Pulmonary lymph node (tissue), 1 donor: ENCODE data around the genes PTGER1, GIPC1, WIZ and PGLYRP2.

GRCh38 chr19:14440870-14441625, 7.9 kb downstream of the PKN1 start:
- PRO-cap, result no peak

- PRO-cap, result unidirectional peak, minus-strand start at chr19:14472286
These were observed 2.8 kb downstream of the PTGER1 start for GRCh38 chr19:14472033-14473102.

DNA sequence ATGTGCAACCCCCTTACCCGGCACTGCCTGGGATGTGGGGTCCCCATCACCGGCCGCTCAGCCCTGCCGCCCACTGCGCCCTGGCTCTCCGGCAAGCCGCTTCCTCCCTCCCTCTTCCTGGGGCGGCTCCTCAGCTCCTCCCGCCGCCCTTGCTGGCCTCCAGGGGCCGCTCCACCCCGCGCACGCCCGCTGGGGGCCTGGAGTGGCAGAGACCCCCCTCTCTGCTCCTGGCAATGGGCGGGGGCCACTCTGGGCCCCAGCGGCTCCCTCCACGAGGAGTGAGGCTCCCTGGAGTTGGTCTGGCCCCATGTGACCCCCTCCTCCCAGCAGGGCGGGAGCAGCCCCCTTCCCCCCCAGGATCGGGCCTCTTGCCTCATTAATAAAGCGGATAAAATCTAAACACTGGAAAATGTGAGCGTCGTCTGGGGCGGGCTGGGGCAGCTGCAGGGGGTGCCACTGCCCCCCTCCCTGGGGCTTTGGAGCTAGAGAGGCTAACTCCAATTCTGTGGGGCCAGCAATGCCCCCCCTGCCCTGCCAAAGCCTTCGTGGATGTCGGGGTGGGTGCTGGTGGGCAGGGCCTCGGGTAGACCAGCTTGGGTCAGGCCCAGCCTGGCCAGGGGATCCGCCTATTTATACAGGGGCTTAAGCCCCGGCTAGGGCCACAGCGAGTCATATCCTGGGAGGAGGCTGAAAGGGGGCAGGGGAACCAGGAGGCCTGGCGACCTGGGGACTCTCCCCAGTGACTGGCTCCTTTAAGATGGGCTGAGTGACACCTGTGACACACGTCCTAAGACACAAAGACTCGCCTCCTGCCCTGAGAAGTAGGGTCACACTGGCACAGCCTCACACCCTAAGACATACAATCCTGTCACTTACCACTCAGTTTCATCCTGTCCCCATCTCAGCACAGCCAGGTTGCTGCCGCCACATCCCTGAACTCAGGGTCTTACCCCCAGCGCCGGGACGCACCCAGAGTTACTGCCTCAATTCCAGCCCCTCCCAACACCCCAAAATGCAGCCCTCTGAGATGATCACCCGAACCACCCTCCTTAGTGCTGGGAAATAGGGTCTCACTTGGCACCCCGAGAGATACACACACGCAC, at the start of gene PTGER1:
TSS of gene PTGER1 (minus strand) at position 110 of the 1,103 bp plus-strand sequence.
- PRO-cap, result no peak

- PRO-cap, result bidirectional peak, plus-strand start at chr19:14496219, minus-strand start at chr19:14496115; unidirectional peak, plus-strand start at chr19:14496550
These were observed at the start of gene GIPC1 for GRCh38 chr19:14495701-14496699. GIPC1 (minus strand) TSS chr19:14496127.

- PRO-cap, result bidirectional peak, plus-strand start at chr19:14515934, minus-strand start at chr19:14515650
These were observed 2.7 kb downstream of the DNAJB1 start for GRCh38 chr19:14515558-14515834.

GRCh38 chr19:14519746-14520372, 1.7 kb upstream of the DNAJB1 start:
- PRO-cap, result no peak

DNA sequence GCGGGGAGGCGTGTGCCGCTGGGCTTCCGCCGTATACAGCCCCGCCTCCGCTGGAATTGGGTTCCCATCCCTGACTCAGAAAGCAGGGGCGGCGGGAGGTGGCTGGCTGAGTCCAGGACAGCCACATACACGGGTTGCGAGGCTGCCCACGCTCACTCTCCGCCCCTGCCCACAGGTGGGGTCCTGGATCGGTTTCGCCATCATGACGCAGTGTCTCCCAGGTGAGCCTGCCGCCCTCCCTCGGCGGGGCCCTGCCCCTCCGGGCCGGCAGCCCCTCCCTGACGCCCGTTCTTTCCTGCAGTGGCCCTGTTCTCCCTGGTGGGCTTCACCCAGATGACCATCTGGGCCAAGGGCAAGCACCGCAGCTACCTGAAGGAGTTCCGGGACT, 6.4 kb downstream of the NDUFB7 start:
- PRO-cap, result no peak

- PRO-cap, result unidirectional peak, minus-strand start at chr19:14604136
These were observed 21.2 kb downstream of the CLEC17A start for GRCh38 chr19:14603995-14604585.

- PRO-cap, result no peak
These were observed 620 bp downstream of the SYDE1 start for GRCh38 chr19:15107533-15108508.

DNA sequence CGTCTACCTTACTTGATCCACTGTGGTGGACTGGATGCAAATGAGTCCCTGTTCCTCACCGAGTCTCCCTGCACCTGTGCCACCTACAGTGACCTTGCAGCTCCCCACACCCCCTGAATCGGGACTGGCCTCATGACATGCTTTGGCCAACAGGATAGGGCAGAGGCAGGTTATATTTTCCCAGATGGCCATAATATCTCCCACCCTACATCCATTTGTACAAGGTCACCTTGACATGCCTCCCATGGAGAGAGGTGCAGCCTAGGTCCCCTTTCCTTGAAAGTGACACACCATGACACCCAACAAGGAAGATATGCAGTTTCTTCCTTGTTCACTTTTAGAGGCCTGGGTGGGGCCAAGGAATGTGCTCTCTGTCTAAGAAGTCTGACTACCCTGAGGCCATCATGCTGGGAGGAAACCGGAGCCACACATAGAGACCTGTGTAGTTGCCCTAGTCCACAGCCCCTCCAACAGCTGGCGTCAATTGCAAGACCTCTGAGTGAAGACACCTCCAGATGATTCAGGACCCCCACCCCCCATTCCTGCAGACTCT, 7.5 kb downstream of the ILVBL start:
- PRO-cap, result no peak

DNA sequence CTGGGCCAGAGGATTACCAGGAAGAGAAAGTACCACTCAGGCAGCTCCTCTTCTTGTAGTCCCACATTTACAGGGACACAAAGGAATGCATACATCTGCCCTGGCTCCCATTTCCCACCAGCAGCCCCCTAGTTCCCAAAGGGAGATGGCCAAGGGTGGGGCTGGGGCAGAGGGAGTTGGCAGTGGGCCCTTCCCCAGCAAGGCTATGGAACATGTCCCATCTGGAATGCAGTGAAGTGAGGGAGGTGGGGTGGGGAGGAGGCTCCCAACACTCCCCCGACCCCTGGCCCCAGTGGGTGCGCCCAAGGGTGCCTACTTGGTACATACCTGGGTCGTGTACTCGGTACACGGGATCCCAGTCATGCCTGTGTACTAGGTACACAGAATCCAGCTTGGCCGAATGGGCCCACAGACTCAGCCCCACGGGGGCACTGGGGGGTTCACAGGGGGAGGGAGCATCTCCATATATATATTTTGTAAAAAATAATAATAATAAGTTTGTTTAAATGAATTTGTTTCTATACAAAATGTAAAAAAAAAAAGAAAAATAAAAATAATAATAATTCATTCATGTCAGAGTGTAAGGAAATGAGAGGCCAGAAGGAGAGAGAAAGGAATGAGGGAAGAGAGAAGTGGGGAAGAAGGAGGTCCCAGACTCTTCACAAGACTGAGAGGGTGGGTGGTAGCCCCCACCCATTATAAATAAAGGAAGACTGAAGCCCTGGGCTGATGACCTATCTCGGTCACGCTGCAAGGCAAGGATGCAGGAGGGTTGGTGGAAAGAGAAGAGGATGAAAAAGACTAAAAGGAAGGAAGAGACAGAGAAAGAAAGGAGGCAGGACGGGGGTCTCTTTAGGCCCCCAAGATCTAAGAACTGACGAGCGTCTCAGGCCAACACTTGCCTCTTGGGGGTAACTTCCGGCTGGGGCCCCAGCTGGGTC, 34.5 kb upstream of the ILVBL start:
- PRO-cap, result no peak

DNA sequence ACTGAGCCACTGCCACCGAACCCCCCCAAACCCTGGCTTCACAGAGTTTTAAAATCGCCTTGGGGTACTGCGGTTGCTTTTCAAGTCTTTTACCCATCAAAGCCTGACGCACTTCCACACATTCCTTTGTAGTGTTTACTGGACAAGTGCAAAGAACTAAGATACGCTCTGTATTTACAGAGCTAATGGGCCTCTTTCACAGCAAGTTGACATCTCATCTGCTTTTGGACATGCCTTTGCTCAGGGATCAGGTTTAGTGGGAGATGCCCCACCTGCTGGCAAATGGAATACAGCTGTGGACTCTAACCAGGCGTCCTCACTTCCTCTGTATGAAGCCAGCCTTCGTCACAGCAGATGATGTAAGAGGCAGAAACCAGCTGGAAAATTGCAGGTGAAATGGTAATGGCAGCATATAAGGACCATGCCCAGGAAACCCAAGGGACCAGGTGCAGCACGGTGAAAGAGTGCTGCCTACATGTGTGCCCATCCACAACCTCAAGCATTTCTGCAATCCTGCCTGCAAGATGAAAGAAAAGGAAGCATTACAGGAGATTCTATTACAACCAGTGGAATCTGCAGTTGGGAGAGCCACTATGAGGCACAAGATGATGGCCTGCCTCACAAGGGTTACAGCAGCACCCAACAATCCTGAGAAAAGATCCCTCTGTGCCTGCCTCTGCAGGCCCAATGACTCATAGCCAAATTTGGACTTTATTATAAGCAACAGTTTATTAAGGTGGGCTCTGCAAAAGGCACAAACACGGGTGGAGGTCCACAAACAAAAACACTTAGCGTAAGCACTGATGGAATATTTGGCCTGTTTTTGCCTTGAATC, 34.7 kb downstream of the BRD4 start:
- PRO-cap, result no peak

GRCh38 chr19:15317430-15317837, 14.9 kb downstream of the BRD4 start:
- PRO-cap, result no peak

GRCh38 chr19:15374660-15375300, 4.8 kb downstream of the AKAP8 start:
- PRO-cap, result no peak

DNA sequence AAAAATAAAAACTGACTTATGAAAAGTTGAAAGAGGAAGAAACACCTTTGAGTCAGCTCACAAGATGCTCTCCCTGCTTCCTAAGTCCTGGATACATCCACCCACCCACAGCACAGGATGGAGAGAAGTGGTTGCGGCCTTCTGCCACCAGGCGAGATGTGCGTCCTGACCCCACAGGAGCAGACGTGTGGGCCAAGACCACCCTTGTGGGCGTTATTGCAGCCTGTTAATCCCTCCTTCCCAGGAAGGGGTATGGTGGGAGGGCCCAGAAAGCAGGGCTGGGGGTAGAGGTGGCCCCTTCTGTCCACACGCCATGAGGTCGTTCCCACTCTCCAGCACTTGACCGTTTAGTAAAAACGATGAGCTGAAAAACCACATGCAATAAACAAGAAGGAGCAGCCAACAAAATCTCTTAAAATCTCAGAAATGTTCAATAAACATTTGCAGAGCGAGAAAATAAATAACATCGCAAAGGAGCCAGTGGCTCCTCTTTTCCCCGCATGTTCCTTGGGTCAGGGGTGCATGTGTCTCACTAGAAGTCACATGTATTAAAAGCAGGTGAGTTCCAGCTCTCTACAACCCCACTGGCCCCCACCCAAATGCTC, 2.4 kb upstream of the AKAP8L start:
- PRO-cap, result no peak

GRCh38 chr19:15449418-15450425, at the start of gene WIZ:
WIZ (minus strand) TSS chr19:15449956.
- PRO-cap, result unidirectional peak, minus-strand start at chr19:15449926

GRCh38 chr19:15466929-15467480, 2.7 kb upstream of the RASAL3 start:
- PRO-cap, result no peak

DNA sequence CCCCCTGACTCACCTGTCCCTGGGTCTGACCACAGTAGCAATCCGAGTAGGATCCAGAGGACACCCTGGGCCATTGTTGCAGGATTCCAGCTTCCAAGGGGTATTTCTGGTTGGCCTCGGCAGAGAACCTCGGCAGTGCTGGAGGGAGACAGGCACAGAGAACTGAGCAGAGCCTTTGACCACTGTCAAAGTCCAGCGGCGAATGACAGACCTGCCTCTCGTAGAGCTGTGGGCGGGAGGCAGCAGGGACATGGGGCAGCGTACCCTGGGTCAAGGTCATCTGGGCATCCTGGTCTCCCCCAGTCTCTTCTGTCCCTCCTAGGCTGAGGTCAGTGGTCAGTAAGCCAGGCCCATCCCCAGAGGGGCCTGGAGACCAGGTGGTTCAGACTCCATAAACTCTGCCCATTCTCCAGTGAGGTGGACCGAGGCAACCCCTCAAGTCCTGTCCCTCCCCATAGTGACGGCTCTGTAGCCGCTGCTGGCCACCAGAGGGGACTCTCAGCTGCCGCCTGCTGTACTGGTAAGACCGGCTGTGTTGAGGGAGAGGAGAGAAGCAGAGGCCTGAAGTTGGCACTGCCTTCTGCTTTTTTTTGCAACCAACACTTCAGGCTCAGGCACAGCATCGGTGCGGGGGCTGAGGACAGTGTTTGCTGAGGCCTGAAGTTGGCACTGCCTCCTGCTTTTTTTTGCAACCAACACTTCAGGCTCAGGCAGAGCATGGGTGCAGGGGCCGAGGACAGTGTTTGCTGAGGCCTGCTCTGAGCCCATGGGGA, at the start of gene PGLYRP2:
TSS of gene PGLYRP2 (minus strand) at position 204 of the 773 bp plus-strand sequence.
- PRO-cap, result no peak

- PRO-cap, result no peak
These were observed 32.0 kb downstream of the CYP4F22 start for GRCh38 chr19:15540376-15540755.

DNA sequence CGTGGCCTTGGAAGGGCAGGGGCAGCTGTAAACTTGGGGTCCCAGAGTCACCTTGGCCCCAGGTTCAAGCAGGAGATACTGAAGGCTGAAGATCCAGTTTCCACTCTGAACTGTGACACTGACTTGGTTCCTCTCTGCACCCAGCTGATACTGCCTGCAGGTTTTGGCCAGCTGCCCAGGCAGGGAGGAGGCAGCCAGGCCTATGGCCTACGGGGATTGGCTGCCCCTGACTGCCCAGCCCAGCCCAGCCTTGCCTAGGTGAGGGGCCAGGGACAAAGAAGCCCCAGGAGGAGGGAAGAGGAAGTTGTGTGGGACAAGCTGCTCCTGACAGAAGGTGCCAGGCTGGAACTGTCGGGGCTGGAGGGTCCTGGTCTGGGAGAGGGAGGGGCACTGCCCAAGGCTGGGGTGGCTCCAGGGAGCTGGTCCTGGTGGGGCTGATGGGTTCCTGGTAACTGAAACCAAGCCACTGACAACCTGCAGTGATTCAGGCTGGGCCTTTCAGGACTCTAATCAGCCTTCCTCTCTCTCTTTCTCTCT, 51.6 kb upstream of the CYP4F8 start:
- PRO-cap, result no peak